ENCODE measurements around a stretch of chr7.

- PRO-cap: bidirectional peak, plus-strand start at chr7:158818825, minus-strand start at chr7:158818635
Observed at GRCh38 chr7:158818180-158819319, 10.8 kb downstream of the ESYT2 start.

- PRO-cap: no peak
Observed at GRCh38 chr7:158830336-158830631, 975 bp upstream of the ESYT2 start.

GRCh38 chr7:158957911-158958329, 101.6 kb downstream of the DYNC2I1 start:
- PRO-cap: bidirectional peak, plus-strand start at chr7:158958202, minus-strand start at chr7:158958037

GRCh38 chr7:158974032-158974601, 117.8 kb downstream of the DYNC2I1 start:
- PRO-cap: bidirectional peak, plus-strand start at chr7:158974368, minus-strand start at chr7:158974190

DNA sequence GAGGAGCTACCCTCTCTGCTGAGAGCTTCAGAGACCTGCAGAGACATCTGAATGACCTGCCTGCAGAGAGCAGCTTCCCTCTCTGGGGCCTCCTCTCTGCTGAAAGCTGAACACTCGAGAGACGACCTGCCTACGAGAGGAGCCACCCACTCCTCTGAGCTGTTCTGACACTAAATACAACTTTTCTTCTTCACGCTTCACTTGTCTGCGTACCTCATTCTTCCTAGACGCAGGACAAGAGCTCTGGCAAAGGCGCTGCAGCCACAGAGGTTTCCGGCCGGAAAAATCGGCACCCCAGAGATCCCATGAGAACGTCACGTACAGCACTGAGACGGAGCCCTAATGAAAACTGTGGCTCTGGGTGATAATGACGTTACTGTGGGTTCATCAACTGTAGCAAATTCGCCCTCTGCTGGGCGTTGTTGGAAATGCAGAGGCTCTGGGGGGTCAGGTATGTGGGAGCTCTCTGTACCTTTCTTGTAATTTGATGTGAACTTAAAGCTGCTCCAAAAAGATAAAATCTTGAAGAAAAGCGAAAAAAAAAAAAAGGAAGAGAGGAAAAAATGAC, 120.6 kb downstream of the DYNC2I1 start:
- PRO-cap: no peak

GRCh38 chr7:159031335-159031691, 113.4 kb downstream of the VIPR2 start:
- PRO-cap: bidirectional peak, plus-strand start at chr7:159031391, minus-strand start at chr7:159031165

- PRO-cap: no peak
Observed at GRCh38 chr7:159075636-159076180, 69.0 kb downstream of the VIPR2 start.